Pericardium fibroblast (primary cell): Measurements from ENCODE around the genes CCDC115, PTPN18 and GPR148.

DNA sequence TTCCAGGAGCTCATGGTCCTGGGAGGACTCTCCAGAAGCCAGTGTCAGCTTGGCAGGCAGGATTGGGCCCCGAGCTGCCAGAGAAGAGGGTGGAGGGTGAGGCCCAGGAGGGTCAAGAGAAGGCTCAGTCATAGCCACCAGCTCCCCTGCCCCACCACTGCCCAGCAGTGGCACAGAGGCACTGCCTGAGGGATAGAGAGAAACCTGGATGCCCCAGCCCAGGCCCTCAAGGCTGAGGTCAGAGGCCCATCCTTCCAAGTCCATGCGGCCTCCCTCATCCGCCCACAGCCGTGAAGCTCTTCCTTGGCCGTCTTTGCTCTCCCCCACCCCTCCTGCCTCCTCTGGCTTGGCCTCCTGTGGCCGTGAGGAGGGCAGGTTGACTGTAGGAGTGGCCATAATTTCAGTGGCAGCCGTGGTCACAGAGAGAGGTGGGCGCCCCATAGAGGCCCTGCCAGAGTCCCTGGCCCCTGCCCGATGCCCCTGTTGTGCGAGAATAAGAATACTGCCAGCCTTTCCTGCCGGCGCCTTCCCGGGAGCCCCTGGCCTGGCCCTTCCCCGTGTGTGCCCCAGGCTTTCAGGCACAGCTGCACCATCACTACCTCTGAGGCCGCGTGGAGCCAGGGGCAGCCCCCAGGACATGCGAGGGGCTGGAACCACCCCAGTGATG is 13.3 kb upstream of the GPR17 start:
- RAMPAGE, long total RNA, result no peak

DNA sequence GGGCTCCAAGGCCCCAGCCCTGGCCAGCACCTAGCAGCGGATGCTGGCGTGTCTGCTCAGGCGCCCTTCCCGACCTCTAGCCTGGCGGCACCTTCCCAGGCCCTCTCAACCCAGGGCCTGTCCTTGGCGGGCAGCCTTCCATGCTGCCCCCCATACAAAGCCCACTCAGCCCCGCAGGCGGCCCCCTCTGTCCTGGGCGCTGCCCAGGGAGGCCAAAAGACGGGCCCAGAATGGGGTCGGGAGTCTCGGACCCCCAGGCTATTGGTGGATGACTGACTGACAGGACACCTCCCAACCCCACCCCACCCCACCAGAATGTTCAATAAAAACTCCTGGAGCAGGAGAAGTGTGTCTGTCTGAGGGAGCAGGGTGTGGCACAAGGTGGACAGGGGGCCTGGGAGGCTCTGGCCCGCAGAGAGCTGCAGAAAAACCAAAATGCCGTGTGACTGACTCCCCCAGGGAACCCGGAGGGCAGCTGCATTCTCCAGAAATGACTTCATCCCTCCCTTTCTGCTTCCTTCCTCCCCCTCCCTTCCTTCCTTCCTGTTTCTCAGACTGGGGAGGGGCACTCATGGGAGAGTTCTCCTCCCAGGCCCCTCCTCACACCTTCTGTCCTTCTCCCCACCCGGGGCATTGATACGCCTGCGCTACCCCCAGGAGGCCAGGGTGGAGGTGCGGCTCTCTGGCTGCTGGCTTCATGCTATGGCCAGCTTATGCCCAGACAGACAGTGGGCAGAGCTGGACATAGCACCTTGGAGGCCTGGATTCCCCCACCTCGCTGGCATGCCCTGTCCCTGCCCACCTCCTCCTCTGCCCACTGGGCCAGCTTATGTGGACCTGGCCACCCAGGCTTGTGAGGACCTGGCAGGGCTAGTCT is 8.3 kb upstream of the GPR17 start:
- RAMPAGE, long total RNA, result no peak

DNA sequence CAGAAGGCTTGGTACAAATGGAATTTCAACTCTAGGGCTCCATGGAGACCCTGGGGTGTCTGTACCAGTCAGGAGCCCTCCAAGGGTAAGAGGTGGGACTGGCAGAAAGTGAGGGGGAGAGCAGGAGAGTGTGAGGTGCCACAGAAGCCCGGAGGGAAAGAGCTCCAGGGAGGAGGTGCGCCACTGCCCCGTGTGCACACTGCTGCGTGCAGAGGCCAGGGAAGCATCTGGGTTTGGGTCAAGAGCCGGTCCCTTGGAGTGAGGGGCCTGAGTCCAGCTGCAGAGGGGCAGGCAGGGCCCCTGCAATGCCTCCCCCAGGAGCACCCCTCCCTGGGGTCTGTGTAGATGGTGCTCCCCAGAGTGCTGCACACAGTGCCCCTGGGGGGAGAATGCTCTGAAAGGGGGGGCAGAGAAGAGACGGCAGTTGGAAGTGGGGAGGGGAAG is 3.6 kb upstream of the LIMS2 start:
- RAMPAGE, long total RNA, result no peak

DNA sequence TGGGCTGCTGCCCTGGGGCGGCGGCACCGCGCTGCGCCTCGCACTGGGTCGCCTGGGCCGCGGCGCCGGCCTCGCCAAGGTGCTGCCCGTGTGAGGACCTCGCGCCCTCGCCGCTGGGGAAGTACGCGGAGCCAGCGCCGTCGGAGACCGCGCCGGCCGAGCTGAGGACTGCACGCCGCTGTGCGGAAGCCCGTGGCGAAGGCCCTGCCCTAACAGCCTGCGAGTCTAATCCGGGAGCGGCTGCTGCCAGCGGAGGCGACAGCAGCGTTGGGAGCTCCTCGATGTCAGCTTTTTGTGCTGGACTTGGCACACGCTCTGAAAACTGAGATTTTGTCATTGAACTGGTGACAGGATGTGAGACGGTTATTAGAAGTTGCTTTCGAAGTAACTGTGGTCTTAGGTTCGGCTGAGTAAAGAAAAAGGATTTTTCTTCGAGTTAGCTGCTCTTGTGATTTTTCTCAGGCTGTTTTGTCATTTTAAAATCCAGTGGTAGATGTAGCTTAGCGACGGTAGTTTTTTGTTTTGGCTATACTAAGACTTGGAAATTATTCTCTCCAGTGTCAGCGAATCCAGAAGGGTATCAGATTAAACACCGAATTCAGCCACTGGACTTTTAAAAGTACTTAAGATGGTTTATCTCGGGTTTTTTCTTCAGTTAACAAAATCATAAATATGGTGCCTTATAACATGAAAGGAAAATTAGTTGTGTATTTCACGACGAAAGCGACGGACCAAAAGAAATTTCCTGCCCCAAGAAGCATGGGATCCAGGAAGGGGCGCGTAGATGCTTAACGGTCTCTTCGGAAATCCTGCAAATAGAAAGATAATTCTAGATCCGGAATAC is 1.0 kb downstream of the SFT2D3 start:
- RAMPAGE, long total RNA, result no peak

DNA sequence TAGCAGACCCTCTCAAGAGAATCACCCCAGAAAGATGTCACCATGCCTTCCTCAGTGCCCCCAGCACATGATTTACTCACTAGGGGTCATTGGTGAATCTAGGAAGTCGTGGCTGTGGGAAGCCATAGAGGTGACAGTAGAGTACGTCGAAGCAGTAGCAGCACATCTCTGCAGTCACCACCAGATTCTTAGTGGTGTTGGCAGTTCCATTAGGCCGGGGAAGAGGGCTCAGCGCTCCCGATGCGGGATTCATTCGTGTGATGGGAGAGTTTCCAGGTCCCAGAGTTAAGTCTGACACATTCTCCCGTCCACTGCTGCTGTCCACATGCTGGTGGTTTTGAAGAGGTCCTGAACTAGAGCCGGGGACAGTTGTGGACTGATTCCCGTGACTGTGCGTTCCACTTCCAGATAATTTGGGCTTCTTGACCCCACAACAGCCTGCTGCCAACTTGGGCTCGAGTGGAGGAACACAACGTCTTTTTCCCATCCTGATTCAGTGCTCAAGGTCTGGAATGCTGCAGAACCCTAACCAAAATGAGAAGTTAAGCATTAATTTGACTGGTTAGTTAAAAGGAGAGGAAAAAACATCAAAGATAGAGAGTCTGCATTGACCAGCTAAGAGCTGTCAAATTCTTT is 11.9 kb downstream of the AMMECR1L start:
- RAMPAGE, long total RNA, result no peak

GRCh38 chr2:128028184-128028790 is 428 bp upstream of the SAP130 start:
- RAMPAGE, long total RNA, result no peak

DNA sequence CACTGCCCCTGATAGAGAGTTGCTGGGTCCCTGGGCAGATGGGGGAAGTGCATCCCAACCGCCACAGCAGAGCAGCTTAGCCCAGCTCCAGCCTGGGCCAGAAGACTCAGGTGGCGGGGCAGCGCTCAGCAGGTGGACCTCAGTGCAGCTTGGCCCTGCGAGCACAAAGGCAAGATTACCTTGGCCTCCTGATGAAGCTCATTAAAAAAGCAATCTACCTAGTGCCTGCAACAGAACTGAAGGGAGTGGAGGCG is 3.1 kb downstream of the HS6ST1 start:
- RAMPAGE, long total RNA, result no peak

DNA sequence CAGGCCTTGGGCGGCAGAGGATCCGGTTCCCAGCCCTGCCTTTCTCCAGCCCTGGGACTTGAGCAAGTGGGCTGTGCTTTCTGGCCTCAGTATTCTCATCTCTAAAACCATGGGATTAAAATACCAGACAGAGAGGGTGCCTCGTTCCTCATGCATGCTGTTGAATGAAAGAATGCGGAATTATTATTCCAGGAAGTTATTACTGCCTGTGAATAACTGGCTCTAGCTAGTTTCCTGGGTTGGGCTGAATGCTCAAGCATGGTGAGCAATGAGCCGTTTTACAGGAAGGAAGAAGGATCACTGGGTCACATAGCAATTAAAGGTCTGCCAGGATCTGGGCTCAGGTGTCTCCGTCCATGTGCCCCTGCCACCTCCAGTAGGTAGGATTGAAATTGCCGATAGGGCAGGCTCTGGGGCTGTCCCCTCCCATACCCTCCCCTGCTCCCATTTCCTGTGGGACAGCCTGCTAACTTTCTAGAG is 77.2 kb upstream of the HS6ST1 start:
- RAMPAGE, long total RNA, result no peak

- RAMPAGE, long total RNA, result no peak
Observed at GRCh38 chr2:129929728-129930072, 49.8 kb upstream of the RAB6C start.

- RAMPAGE, long total RNA, result no peak
Observed at GRCh38 chr2:130189994-130191058, 7.9 kb downstream of the TUBA3E start.

DNA sequence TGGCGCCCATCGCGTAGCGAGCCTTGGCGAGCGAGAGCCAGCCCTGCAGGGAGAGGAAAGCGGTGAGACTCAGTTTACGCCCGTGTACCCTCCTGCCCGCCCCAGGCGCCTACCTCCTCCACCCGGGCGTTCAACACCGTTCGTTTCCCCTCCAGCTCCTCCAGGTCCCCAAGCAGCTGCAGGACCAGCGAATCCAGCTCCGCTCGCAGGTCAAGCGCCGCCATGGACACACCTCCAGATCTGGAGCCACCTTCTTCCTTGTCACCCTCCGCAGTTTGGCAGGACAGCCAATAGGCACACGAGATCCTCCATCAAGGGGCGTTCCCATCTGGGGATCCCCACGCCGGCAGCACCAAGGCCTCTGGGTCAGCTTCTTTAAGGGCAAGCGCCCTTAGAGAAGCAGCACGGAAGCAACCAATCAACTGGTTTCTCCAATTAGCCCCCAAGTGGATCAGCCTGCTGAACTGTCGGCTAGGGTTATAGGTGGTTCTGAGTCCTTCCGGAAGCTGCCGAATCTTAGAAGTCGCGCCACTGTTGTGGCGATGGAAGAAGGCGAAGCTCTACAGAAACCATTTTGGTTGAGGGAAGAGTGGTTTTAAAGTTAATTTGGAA is at the start of gene CCDC115:
Gene CCDC115 (minus strand): TSS at position 263 of the 612 bp plus-strand sequence.
- RAMPAGE, long total RNA, result no peak

- RAMPAGE, long total RNA, result no peak
Observed at GRCh38 chr2:130355555-130356344, at the start of gene PTPN18. PTPN18 (plus strand) TSS chr2:130356056.

- RAMPAGE, long total RNA, result no peak
Observed at GRCh38 chr2:130728821-130729263, at the start of gene GPR148. GPR148 (plus strand) TSS chr2:130729070.

DNA sequence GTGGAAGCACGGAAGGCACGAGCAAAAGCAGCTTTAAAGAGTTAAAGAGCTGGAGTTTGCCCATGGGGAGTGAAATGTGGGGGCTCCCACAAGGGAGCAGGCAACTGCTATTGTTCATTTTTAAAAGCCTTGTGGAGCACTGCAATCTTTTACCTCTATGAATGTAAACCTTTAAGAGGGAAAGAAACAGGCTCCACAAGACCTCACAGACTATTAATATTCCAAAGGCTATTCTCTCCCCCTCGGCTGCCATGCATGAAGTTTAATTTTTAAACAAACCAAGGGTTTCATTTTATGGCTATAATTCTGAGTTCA is 28.1 kb downstream of the FAM168B start:
- RAMPAGE, long total RNA, result no peak

DNA sequence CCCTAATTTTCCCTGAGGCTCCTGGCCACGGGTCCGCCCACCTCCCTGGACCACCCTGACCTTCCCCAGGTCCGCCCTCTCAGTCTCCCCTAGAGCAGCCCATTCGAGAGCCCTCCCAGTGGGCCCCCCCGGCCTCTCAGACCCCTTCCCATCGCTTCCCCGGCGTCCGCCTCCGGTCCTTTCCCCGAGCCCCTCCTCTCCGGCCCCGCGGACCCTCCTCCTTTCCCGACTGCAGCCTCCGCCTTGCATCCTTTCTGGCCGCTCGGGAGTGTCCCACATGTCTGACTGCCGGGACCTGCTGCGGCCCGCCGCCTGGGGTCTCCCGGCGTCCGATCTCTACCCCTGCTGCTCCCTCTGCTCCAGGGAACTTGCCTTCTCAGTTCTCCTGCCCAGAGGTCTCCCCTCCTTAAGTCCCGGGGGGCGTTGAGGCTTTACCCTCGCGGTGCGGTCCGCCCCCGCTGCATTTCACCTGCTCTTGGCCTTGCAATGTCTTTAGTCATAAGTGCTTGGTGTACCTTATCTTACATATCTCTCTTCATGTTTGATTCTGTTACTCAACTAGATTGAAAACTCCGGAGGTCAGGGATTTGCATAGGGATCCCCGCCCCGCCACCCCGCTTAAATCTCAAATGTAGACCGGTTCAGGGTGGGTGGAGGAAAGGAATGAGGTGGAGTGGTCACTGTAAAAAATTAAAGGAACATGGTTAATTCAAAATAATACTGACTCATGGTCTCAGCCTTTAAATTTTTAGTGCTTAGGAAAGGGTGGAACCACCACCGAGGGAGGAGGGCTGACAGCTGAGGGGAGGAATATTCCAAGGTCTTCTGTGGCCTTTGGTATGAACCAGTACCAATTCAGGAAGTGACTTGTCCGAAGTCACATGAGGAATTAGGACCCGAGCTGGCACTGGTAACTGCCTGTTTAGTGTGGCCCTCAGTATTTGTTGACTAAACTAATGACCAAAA is 687 bp downstream of the PLEKHB2 start:
- RAMPAGE, long total RNA, result no peak

DNA sequence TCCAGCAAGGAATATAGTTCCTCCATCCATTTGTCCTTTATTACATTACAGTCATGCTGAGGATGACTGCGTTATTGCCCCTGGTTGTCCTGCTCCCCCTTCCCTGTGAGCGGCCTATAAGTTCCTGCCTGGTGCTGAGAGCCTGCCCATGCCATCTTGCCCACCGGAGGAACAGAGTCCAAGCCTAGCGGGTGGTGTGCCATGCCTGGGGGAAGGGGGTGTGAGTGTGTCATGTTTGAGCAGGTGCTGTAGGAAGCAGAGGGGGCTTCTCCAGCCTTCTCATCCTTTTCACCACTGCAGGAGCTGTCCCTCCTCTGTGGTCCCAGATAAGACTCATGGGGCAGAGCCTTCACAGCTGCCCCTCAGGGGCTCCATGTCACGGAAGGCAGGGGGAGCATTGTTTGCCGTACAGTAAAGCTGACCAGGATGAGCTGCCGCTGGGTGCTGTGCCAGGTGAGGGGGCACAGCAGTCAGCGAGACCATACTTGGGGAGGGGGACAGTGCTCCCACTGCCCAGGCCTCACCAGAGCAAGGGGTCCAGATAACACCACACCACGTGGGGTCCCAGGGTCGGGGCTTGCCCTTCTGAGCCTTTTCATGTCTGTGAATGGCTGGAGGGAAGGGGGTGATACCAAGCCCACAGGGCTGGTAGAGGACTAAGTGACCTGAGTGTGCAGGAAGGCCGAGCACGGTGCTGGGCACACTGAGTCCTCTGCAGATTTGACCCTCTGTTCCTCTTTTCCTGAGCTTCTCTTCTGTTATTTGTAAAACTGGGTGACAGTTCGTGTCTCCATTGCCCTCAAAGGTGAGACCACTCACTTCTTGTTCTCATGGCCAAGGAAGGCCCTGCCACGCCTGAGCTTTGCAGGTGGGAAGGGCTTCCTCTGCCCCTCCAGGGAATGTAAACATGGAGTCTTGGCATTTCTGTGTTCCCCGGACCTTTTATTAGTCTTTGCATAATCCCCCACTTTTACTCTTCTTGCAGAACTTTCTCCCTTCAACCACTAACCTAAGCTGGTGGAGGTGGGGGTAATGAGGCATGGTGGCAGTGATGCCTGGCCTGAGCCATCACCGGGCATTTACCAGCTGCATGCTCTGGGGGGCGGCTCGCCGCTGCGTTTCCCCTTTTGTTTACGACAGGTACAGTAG is 46.4 kb downstream of the PLEKHB2 start:
- RAMPAGE, long total RNA, result no peak

- RAMPAGE, long total RNA, result no peak
Observed at GRCh38 chr2:131235618-131236568, 26.6 kb downstream of the POTEE start.

GRCh38 chr2:131424743-131425706 is 50.9 kb upstream of the TUBA3D start:
- RAMPAGE, long total RNA, result no peak

- RAMPAGE, long total RNA, result no peak
Observed at GRCh38 chr2:131444684-131445295, 31.1 kb upstream of the TUBA3D start.

DNA sequence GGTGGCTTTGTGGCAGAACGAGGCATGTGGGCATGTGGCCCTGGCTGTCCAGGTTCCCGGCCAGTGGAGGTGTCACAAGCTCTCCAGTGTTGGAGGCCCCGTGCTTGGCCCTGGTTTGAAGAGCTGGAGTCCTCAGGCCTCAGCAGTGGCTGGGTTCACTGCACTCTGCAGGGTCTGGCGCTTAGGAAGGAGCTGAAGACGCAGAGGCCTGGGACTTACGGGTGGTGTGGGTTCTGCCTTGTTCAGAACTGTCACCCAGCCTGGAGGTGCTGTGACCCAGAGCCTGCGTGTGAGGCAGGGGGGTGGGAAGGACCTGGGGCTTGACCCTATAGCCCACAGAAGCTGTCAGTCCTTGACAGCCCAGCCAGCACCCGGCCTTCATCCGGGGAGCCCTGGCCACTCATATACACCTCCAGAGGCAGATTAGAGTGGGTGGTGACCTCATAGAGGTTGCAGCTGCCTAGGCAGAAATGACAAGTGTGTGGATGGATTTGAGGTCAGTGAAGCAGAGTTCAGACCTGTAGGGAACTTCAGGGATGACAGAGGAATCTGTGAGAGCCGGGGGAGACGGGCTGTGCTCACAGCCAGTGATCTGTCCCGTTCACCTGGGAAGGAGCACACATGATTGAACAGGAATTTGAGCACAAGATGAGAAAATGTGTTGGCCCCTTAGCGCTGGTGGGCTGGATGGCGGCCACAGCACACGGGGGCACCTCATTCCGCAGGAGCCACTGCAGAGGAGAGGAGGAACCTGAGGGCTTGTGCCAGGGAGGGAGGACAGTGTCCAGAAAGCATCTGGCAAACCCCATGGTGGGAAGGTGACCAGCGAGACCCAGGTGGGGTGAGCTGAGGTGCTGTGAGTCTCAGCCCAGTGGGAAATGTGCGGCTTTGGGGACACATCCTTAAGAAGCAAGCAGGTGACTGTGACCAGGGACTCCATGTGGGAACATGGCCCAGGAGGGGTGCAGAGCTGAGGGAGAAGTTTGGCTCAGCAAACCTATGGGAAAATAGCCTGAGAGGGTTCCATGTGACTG is 15.4 kb upstream of the CCDC74A start:
- RAMPAGE, long total RNA, result no peak